ENCODE measurements around a stretch of chr7.

DNA sequence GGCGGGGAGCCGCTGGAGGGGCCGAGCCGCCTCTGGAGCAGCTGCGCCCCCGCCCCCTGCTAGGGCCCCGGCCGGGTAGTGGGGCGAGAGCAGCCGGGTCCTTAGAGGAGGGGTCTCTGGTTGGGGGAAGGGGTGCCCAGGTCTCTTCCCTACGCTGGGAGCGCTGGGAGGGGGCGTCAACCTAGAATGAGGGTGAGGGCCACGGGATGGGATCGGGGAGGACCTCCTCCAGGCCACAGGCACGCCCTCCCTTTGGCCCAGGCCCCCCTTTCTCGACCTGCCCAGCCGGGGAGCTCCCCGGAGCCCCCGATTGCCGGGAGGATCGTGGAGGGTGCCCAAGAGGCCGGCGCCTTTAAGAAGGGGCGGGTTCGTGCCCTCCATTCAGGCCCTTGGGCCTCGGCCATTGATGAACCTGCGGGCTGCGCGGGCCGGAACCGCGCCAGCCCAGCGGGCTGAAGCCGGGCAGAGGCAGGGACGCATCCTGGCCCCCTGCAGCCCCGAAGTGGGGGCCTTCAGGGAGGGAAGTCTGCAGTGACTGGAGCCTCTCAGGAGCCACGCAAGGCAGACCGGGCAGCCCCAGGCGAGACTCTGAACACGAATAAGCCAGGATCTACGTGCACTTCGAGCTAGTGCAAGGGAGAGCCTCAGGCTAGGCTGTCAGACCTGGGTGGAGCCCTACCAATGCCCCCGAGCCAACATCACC lies 806 bp downstream of the SH2B2 start:
- PRO-cap, result no peak
- RAMPAGE, long total RNA, 3 experiments, result no peak in any of the 3 experiments

DNA sequence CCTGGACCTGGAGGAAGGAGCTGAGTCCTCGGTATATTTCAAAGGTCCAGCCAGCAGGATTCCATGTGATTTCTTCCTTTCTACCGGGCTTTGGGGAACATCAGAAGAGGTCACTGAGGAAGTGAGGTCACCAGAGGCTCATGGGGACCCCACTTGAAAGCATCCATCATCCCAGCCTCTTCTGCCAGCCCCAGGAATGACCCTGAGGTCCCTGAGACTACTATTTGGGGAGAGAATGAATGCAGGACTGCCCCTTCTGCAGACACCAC lies 12.9 kb downstream of the SH2B2 start:
- PRO-cap, result no peak
- RAMPAGE, long total RNA, 3 experiments, result no peak in any of the 3 experiments

DNA sequence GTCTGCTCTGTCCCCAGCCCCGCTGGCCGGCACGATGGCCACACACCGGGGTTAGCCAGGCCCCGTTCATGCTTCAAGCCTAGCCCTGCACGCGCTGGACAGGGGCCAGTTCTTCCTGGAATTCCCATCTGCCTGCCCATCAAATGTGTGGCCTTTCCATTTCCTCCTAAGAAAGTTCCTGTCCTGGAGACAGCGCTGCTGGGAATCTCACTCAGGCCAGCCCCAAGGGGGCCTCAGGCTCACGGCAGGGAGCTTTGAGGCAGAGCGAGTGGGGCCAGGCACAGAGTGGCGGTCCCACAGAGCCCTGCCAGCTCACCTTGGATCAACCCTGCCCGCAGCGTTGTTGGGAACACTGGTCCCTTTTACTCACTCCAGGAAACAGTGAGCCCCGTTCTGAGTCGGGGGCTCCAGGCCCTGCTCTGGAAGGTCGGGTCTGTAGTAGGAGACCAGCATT lies 18.1 kb downstream of the SH2B2 start:
- PRO-cap, result no peak
- RAMPAGE, long total RNA, 3 experiments, result no peak in any of the 3 experiments

- PRO-cap, result unidirectional peak, plus-strand start at chr7:102321480
- RAMPAGE, long total RNA, 3 experiments, result no peak in any of the 3 experiments
Observed at GRCh38 chr7:102321228-102321861, 34.7 kb downstream of the SH2B2 start.

DNA sequence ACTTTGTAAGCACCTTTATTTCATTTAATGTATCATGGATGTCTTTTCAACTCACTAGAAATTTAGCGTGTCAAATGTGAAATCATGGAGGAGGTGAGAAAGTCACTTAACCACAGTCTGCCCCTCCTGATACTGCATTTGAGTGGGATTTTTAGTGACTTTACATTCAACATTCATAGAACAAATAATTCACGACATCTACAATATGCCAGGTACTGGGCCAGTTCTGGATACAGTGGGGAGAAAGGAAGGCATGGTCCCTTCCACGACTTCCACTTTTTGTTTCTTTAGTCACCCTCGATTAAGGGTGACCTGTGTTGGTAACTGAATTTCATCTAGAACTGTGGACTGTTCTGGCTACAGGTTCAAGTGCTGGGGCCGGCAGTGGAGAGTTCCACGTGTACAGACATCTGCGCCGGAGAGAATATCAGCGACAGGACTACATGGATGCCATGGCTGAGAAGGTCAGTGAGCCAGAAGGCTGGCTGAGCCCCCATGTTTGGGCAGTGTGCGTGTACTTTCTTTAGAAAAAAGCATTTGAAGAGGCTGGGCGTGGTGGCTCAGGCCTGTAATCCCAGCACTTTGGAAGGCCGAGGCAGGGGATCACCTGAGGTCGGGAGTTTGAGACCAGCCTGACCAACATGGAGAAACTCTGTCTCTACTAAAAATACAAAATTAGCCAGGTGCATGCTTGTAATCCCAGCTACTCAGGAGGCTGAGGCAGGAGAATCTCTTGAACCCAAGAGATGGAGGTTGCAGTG lies 3.2 kb downstream of the PRKRIP1 start:
- PRO-cap, result no peak
- RAMPAGE, long total RNA, 3 experiments, result start-site peak on the plus strand in 1 of 3 experiments, centred at position 423 of the sequence, 13 reads per replicate

DNA sequence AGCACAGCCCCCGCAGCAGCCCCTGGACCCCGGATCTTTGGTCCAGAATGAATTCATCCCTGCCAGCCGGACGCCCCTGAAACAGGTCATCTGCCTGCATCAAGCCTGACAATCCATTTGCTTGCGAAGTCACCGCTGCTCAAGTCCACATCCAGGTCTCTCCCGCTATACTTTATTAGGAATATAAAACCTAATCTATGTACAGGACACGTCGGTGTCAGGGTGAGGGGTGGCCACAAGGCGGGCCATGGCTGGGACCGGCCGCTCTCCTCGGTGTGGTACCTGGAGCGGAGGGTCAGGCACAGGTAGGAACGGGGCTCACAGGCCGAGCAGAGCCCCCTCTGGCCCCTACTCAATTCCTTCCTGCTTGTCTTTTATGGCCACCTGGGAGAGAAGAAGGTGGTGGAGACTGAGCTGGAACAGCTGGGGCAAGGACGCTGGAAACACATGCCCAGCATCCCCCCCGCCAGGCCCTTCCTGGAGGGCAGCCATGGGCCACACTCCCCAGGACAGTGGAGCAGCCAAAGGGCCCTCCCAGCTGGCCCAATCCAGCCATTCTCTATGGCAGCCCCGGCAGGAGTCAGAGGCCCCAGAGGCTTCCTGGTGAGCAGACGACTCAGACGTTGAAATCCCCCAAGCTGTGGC lies 5.3 kb downstream of the POLR2J start:
- PRO-cap, result no peak
- RAMPAGE, long total RNA, 3 experiments, result no peak in any of the 3 experiments

- PRO-cap, result no peak
- RAMPAGE, long total RNA, 3 experiments, result no peak in any of the 3 experiments
Observed at GRCh38 chr7:102630630-102631153, 11.9 kb downstream of the UPK3BL1 start.

- PRO-cap, result no peak
- RAMPAGE, long total RNA, 3 experiments, result no peak in any of the 3 experiments
Observed at GRCh38 chr7:102872309-102872811, 40.4 kb upstream of the LRRC17 start.

GRCh38 chr7:102977728-102979007 lies 65.4 kb downstream of the LRRC17 start:
- PRO-cap, result no peak
- RAMPAGE, long total RNA, 3 experiments, result no peak in any of the 3 experiments

DNA sequence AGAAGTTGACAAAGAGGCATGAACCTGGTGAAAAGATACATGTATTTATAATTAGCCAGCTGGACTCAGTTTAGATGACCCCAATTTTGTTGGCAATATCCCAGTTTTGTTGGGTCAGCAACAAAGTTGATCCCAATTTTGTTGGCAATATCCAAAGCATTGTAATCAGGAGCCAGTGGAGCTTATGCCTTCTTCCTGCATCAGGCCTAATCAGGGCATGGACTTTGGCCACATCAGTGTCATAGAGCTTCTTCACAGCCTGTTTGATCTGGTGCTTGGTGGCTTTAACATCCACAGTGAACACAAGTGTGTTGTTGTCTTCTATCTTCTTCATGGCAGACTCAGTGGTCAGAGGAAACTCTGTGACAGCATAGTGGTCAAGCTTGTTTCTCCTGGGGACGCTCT lies 3.0 kb upstream of the NAPEPLD start:
- PRO-cap, result no peak
- RAMPAGE, long total RNA, 3 experiments, result no peak in any of the 3 experiments

- PRO-cap, result no peak
- RAMPAGE, long total RNA, 3 experiments, result no peak in any of the 3 experiments
Observed at GRCh38 chr7:103323370-103323970, 21.1 kb downstream of the DNAJC2 start.

DNA sequence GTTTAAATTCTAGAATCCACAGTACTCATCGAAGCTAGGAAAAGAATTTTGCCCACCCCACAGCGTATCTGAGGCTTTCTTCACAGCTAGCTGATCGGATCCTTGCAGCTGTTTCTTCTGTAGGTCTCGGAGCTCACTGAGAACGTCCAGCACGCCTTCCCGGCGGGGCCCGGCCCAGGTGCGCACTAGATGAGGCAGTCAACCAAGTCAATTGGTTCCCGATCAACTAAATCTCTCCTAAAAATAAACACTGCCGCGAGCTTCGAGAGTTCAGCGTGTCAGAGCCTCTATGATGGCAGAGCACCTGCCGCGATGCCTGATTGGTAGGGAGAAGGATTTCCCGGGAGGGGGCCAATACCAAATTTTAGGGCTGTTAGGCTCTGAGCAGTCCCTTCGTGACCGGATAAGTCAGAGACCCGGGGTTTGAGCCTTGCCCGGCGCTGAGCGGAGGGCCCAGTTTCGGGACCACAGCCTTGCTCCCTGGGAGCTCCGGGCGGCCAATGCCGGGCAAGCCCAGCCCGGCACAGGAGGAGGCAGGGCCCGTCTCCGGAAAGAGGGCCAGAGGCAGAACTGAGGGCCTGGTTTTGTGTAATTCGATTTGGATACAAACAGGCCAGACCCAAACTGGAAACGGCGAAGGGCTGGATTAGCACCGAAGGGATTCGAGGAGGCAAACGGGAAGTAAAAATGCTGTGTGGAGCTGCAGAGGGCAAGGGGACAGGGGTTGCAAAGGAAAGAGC lies 700 bp downstream of the SLC26A5 start:
- PRO-cap, result no peak
- RAMPAGE, long total RNA, 3 experiments, result no peak in any of the 3 experiments

DNA sequence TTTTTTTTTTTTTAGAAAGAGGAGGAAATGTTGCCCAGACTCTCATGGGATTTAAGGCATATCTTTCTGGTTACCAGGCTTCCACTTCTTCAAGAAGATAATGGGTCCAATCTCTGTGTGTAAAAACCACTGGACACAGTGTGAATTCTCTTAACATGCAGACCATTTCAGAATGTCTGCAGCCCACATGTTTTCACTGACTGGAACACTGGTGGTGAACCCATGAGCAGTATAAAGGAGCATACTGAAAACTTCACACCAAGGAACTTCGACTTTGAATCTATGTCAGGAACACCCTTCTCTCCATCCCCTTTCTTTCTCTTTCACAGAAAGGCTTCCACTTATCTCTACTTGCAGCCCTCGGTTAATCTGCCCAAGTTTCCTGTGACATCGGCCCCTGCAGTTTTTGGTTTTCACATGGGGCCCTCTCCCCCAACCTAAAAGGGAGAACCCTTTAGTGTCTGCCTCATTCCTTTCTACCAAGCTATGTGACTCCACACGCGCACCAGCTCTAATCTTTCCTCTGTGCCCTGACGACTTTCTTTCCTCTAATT lies 70.2 kb downstream of the RELN start:
- PRO-cap, result no peak
- RAMPAGE, long total RNA, 3 experiments, result no peak in any of the 3 experiments

GRCh38 chr7:103990801-103991494 lies 1.5 kb upstream of the RELN start:
- PRO-cap, result no peak
- RAMPAGE, long total RNA, 3 experiments, result no peak in any of the 3 experiments

GRCh38 chr7:104926924-104927749 lies 86.9 kb upstream of the KMT2E start:
- PRO-cap, result no peak
- RAMPAGE, long total RNA, 3 experiments, result no peak in any of the 3 experiments

- PRO-cap, result no peak
- RAMPAGE, long total RNA, 3 experiments, result no peak in any of the 3 experiments
Observed at GRCh38 chr7:104956988-104957458, 57.0 kb upstream of the KMT2E start.

DNA sequence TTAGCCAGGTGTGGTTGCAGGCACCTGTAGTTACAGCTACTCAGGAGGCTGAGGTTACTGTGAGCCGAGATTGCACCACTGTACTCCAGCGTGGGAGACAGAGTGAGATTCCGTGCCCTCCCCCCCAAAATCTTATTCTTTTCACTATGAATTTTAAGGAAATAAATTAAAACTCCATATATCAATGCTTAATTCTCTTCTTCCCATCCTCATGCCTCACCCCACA lies 15.0 kb upstream of the KMT2E start:
- PRO-cap, result no peak
- RAMPAGE, long total RNA, 3 experiments, result no peak in any of the 3 experiments

DNA sequence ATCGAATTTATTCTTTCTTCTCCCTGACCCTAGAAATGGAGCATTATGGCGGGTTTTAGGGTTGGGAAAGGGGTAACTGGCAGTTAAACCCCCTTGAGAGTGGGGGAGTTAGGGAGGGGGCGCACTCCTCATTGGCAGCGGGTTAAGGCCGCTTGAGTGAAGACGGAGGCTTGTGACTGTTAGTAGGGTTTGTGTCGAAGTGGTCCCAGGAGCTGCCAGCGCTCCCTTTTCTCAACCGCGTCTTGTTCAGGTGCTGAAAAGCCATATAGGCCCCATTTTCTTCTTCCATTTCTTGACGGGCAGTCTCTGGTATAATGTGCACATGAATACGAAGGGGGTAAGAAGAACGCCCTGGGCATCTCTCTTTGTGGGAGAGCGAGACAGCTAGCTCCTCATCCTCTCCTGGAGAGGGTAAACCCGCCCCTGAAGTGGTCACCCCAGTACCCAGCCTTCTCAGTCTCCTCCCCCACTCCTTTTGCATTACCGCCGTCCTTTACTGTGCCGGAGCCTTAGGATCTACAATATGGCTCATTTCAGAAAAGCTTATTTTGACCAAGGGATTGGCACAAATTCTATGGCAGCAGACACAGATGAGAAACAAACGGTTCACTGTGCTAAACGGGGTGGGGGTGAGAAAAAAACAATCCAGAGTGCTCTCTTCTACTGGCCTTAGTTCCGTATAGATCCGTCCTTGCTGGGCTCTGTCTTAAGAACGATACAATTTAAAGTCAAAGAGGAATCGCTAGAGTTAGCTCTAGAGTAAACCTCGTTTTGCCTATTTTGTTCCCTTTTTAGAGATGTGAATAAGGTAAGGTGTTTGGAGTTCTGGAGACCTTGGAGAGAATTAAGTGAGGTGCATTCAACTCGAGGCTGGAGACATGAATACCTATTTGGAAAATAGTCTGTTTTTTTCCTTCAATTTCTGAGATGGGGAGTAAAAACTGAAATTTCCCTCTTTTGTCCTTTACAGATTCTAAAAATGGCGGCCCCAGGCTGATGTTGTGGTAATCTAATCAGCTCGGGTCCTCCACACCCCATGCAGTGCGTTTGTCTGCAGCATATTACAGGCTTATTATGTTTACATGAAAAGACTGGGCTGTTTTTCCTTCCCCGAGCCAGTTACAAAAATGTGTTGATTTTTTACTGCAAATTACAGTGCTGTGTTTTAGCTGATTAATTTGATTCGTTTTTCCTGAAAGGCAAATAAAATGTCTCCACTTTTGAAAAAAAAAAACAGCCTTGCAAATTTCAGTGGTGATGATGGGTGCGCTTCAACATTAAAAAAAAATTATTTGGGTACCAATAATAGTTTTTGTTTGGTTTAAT lies 1.2 kb downstream of the KMT2E start:
- PRO-cap, result bidirectional peak, plus-strand start at position 182 of the sequence, minus-strand start at position 201 of the sequence; bidirectional peak, plus-strand start at position 480 of the sequence, minus-strand start at position 425 of the sequence; unidirectional peak, minus-strand start at position 681 of the sequence; bidirectional peak, plus-strand start at position 1,007 of the sequence, minus-strand start at position 1,011 of the sequence
- RAMPAGE, long total RNA, 3 experiments, result no peak in any of the 3 experiments

GRCh38 chr7:105017722-105018337 lies 3.8 kb downstream of the KMT2E start:
- PRO-cap, result no peak
- RAMPAGE, long total RNA, 3 experiments, result no peak in any of the 3 experiments

GRCh38 chr7:105225169-105225657 lies 163.5 kb downstream of the SRPK2 start:
- PRO-cap, result no peak
- RAMPAGE, long total RNA, 3 experiments, result no peak in any of the 3 experiments